Thoracic aorta endothelial cell (primary cell): Measurements from ENCODE around the genes BUB1B and ANKRD63.

- CAGE, long polyA plus RNA: no peak
These were observed 28.5 kb downstream of the THBS1 start for GRCh38 chr15:39609116-39610007.

DNA sequence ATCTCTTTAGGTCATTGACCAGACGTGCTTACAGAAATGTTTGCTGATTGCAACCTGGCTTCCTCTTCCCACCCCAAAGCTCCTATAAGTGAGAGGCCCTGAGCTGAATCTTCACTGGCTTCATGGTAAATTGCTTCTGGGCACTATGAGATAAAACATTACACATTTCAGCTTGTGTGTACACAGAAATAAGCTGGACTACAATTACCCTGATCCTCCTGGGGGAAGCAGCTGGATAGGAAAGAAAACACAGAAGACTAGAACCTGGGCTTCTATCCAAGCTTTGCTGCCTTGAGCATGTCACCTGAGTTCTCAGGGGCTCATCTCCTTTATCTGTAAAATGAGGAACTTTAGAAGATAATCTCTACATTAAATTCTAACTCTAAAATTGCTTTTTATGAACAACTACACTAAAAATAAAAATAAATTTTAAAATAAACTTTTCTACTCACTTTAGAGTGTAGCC, 40.3 kb downstream of the THBS1 start:
- CAGE, long polyA plus RNA: no peak

GRCh38 chr15:39918558-39919143, 1.4 kb downstream of the GPR176 start:
- CAGE, long polyA plus RNA: no peak

- CAGE, long polyA plus RNA: no peak
These were observed 34.5 kb downstream of the BMF start for GRCh38 chr15:40074149-40074587.

- CAGE, long polyA plus RNA: no peak
These were observed 2.0 kb downstream of the BMF start for GRCh38 chr15:40106464-40107315.

GRCh38 chr15:40160615-40161766, at the start of gene BUB1B:
TSS of gene BUB1B (plus strand) at chr15:40161069.
- CAGE, long polyA plus RNA: no peak

GRCh38 chr15:40256493-40257103, 17.7 kb downstream of the PAK6 start:
- CAGE, long polyA plus RNA: no peak

DNA sequence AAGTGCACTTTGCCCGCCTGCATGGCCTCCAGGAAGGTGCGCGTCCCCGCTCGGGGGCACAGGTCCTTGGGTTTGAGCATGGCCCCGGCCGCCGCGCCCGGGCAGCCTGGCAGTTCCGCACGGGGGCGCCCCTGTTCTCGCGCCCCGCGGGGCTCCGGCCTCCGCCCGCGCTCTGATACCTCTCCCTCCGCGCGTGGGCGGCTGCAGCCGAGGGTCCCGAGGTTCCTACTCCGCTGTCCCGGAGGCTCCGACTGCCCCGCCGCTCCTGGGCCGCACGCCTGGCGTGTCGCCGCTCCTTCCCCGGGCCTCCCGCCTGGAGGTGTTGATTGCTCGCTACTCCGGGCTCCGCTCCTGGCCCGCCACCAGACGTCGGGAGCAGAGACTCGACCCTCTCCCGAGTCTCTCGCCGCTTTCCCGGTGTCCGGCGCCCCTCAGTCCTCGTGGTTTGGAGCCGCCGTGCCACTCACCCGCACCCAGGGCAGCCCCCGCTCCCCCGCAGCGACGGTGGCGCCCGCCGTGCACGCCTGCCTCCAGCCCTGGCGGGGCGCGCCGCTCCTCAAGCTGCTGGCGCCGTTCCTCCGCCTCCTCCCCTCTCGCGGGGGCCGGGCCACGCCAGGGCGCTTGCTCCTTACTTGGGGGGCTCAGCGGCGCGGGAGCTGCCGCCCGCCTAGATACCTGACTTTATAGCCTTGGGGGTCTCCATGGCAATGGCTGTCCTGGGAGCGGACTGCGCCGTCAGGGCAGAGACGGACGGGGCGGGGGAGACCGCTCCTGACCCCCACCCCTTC, at the start of gene ANKRD63:
Gene ANKRD63 (minus strand): TSS at position 558 of the 788 bp plus-strand sequence.
- CAGE, long polyA plus RNA: no peak

- CAGE, long polyA plus RNA: no peak
These were observed 8.2 kb upstream of the ANKRD63 start for GRCh38 chr15:40290528-40291933.

GRCh38 chr15:40325617-40326778, 2.5 kb downstream of the INAFM2 start:
- CAGE, long polyA plus RNA: no peak

DNA sequence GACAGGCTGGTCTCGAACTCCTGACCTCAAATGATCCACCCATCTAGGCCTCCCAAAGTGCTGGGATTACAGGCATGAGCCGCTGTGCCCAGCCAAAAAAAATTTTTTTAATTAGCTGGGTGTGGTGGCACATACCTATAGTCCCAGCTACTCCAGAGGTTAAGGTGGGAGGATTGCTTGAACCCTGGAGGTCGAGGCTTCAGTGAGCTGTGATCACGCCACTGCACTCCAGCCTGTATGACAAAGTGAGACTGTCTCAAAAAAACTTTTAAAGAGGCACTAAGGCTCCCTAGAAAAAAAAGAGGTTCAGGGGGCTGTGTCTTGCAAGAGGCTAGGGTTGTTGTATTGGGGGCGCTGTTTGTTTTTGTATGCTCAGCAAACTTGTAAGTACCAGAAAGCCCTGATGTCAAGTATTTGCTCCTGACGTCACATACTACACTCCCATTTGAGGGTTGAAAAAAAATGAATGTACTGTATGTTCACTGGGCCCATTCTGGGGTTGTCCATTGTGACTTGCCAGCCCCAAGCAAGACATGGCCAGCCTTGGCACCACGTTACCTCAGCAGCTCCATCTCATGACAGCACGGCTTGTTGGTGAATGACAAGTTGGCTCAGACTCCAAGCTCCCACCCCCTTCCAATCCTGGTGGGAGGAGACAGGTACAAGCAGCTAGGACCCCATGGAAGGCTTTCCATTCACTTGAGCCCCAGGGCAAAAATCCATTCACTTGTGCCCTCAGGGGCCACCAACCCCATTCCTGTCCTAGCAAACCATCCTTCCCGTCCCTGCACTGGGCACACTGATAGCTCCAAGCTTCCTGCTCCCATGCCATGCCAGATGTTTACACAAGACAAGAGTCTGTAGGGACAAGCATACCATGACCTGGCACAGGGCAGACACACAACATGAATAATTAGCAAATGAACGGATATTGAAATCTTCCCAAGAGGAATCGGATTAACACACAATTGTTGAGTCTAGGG, 1.4 kb downstream of the PHGR1 start:
- CAGE, long polyA plus RNA: no peak

- CAGE, long polyA plus RNA: no peak
These were observed 9.8 kb downstream of the DISP2 start for GRCh38 chr15:40367524-40368590.

DNA sequence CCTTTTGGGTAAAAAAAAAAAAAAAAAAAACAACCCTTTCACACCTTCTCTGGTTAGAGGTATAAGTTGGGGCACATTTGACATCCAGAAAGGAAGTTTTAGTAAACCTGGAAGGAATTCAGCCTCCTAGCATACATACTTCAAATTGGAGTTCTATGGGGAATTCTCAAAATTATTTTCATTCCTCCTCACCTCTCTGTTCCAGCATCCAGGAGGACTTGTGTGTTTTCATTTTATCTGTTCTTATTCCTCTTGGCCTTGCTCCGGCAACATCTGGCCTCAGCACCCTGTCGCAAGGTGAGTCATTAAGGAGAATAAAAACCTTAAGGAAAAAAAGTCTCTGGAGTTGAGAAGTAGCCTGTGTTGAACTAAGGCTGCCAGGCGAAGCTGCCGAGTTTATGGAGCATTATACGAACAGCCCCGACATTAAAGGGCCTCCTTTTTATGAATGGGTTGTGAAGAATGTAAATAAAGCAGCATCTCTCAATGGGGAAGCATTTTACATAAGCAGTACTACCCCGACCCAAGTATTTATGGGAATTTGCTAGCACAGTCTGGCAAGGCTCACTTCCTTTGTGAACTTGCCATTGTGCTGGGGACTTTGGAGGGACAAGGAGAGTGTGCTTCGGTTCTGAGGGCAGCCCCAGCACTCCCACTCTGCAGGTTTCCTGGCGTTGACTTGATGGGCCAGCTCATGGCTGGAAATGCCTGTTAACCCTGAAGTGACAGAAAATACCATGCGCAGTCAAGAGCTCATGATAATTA, 4.7 kb downstream of the BAHD1 start:
- CAGE, long polyA plus RNA: no peak

GRCh38 chr15:40766724-40767375, 2.9 kb upstream of the C15orf62 start:
- CAGE, long polyA plus RNA: no peak

GRCh38 chr15:40769011-40769799, 575 bp upstream of the C15orf62 start:
- CAGE, long polyA plus RNA: no peak

DNA sequence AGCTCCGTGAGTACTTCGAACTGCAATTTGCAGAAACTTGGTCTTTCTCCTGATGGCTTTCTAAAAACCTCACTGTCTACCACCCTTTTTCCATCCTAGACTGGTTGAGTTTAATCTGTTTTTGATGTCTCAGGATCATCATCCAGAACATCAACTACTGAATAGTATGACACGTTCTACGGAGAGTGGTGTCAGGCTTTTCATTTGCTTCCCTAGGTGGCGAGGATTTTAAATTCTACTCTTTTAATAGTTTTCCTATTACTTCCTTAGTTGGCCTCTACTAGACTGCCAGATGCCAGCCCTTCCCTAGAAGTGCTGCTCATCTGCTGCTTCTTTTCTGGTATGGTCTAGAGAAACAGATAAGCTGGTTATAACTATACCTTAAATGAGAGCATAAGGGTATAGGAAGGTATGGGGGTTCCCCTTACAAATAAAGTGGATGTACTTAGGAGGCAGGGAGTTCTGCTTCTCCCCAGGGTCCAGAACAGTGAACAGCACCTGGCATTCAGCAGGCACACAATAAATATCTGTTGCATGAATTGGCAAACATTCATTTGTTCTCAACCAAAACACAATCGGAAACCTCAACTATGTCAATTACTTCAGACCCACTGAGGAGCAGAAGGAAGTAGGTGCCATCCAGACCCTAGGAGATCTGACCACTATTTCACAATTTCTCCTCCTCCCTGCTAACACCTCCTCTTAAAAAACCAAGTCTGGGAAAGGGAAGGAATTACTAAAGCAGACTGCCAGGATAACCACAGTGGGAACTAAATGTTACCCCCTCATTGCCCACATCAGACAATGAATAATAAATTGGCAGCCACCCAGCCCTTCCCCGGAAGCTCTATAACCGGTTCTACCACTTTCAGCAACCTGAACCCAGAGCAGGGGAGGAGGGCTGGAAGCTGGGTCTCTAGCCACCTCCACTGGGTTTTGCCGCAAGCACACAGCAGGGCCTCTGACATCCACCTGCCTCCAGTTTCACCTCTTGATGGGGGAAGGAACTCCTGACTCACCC, 17.3 kb downstream of the C15orf62 start:
- CAGE, long polyA plus RNA: no peak

DNA sequence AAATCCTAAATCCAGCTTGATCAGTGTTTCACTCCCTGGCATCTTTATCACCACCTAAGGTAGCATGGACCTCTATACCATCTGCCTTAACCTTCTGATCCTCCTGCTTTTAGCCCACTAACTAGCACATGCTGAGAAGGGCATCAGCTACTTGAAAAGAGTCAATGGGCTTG, 309 bp upstream of the ZFYVE19 start:
- CAGE, long polyA plus RNA: no peak

- CAGE, long polyA plus RNA: no peak
These were observed 300 bp downstream of the PPP1R14D start for GRCh38 chr15:40828281-40828535.

DNA sequence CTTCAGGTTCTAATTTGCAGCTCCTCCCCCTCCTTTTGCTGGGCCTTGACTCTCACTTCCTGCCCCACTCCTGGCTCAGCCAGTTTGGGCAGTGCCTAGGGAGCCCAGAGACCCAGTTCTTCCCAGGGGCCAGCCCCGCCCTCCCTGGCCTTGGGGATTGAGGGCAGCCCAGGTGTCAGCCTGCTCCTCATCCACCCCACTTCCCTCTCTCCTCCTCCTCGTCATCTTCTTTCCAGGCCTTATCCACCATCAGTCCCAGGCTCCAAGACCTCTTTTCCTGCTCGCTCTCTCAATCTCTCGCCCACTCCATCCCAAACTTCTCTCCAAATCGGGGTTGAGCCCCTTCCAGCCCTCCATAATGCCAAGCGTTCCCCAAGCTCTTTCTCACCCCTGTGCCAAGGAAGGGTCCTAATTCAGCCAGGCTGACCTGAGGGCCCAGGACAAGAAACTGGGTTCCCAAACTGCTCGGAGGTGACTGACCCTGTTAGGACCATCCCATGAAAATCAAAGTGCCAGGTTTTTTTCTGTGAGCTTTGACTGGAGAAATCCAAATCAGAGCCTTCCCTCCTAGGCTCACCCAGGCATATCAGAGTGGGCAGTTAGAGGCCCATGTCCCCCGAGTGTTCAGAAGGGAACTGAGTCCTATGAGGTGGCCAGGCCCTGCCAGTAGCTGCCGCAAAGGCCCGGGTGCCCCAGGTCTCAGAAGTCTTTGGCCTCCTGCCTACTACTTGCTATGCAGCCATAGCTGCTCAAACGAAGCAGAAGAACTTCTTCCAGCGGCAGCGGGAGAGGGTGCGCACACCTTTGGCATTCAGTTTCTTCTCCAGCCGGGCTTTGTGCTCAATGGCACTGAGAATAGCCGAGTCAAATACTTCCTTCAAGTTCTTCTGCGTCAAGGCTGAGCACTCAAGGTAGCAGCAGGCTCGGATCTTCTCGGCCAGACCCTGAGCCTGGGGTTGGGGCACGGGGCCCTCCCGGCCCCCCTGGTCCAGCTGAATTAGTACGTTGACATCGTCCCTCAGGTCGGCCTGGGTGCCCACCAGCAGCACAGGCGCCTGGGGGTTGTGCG, 1.4 kb downstream of the RHOV start:
- CAGE, long polyA plus RNA: no peak

DNA sequence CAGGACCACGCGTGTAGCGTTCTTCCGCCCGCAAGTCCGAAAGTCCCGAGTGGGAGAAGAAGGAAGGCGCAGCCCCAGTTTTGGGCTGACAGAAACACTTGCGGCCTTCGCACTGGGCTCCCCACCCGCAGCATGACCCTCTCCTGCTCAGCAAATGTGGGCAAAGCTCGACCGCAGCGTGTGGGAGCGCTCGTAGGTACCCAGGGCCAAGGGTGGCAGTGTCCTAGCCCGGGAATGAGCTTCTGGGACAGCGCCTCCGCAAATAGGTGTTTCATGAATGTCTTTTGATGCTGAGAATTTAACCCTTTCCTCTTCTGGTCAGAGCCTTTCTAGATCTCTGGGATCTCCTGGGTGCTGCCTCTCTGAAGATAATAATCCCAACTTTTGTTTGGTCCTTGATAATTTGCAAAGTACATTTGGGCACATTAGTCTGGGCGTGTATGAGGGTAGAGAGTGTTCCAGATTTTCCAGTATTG, 2.2 kb upstream of the DLL4 start:
- CAGE, long polyA plus RNA: no peak